H1 (cell line): ENCODE measurements around a stretch of chr19.

- RRBS: no CpG with 5 or more reads among the region's 48 CpGs
CAGE:
- cytosol, long polyA plus RNA: no peak
- long polyA plus RNA: no peak
- nucleus, long polyA plus RNA: no peak
Measured at GRCh38 chr19:311395-312413, 20.5 kb upstream of the PLPP2 start.

GRCh38 chr19:425336-425737, 16.4 kb upstream of the C2CD4C start:
- RRBS: no CpG with 5 or more reads among the region's 16 CpGs
CAGE:
- cytosol, long polyA plus RNA: no peak
- long polyA plus RNA: no peak
- nucleus, long polyA plus RNA: no peak

GRCh38 chr19:540948-541774, 2.7 kb upstream of the GZMM start:
- RRBS: no CpG with 5 or more reads among the region's 56 CpGs
CAGE:
- cytosol, long polyA plus RNA: no peak
- long polyA plus RNA: no peak
- nucleus, long polyA plus RNA: no peak

GRCh38 chr19:552475-552992, 8.7 kb downstream of the GZMM start:
- RRBS: 81% methylated on average over 10 of the region's 25 CpGs
CAGE:
- cytosol, long polyA plus RNA: no peak
- long polyA plus RNA: no peak
- nucleus, long polyA plus RNA: no peak

- RRBS: 72% methylated on average over 8 of the region's 31 CpGs
CAGE:
- cytosol, long polyA plus RNA: no peak
- long polyA plus RNA: no peak
- nucleus, long polyA plus RNA: no peak
Measured at GRCh38 chr19:710023-710742, 1.4 kb downstream of the PALM start.

GRCh38 chr19:710743-711287, 2.1 kb downstream of the PALM start:
- RRBS: no CpG with 5 or more reads among the region's 26 CpGs
CAGE:
- cytosol, long polyA plus RNA: no peak
- long polyA plus RNA: no peak
- nucleus, long polyA plus RNA: no peak

DNA sequence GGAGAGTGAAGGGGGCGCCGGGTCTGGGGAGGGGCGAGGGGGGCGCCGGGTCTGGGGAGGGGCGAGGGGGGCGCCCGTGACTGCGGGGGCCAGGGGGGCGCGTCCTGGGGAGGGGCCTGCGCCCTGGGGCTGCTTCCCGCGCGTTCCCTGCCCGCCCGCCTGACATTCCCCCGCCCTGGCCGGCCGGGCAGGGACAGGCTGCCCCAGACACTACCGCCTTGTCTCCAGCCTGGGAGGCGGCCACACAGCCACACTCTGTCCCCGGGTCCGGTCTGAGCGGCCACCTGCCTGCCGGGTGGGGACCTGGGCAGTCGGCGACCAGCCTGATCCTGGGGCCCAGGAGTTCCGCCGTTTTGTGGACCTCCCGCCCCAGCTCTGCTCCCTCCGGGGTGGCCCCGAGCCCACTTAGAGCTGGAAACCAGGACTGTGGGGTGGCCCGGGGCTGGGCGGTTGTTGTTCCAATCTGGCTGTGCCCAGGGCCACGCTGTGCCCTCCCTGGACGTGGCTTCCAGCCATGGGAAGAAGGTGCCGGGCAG, 11.9 kb downstream of the PALM start:
- RRBS: 62% methylated on average over 14 of the region's 38 CpGs
CAGE:
- cytosol, long polyA plus RNA: no peak
- long polyA plus RNA: no peak
- nucleus, long polyA plus RNA: no peak

GRCh38 chr19:781082-781449, 16.2 kb upstream of the PTBP1 start:
- RRBS: 91% methylated on average over 7 of the region's 12 CpGs
CAGE:
- cytosol, long polyA plus RNA: no peak
- long polyA plus RNA: no peak
- nucleus, long polyA plus RNA: no peak

DNA sequence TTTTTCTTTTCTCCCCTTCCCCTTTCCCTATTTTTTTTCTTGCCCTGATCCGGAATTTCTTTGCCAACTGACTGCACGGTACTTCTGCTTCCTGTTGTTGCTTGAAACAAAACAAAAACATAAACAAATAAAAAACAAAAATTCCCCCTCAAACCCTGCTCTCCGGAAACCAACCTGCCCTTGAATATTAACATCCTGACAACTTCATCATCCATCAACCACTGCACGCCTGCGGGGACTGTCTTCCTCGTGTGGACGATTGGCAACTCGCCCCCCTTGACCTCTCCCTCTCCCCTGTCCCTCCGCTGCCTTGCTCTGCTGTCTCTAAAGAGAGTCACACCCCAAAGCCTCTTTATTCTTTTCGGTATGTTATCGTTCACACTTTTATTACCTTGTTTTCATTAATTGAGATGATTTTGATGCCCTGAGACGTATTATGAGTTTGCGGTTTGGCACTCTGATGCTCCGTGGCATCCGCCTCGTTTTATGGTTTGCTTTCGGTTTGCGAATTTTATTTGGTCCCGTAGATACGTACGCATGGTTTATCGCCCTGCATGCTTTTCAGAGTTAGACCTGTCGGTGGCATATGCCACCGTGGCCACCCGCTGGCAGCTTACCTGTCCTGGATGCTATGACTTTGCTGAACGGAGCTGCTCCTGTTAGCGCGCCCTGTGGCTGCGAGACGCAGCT, 10.4 kb downstream of the PTBP1 start:
- RRBS: 88% methylated on average over 1 of the region's 30 CpGs
CAGE:
- cytosol, long polyA plus RNA: no peak
- long polyA plus RNA: no peak
- nucleus, long polyA plus RNA: no peak

- RRBS: 82% methylated on average over 11 of the region's 27 CpGs
CAGE:
- cytosol, long polyA plus RNA: no peak
- long polyA plus RNA: no peak
- nucleus, long polyA plus RNA: no peak
Measured at GRCh38 chr19:847774-848200, 4.3 kb upstream of the ELANE start.

DNA sequence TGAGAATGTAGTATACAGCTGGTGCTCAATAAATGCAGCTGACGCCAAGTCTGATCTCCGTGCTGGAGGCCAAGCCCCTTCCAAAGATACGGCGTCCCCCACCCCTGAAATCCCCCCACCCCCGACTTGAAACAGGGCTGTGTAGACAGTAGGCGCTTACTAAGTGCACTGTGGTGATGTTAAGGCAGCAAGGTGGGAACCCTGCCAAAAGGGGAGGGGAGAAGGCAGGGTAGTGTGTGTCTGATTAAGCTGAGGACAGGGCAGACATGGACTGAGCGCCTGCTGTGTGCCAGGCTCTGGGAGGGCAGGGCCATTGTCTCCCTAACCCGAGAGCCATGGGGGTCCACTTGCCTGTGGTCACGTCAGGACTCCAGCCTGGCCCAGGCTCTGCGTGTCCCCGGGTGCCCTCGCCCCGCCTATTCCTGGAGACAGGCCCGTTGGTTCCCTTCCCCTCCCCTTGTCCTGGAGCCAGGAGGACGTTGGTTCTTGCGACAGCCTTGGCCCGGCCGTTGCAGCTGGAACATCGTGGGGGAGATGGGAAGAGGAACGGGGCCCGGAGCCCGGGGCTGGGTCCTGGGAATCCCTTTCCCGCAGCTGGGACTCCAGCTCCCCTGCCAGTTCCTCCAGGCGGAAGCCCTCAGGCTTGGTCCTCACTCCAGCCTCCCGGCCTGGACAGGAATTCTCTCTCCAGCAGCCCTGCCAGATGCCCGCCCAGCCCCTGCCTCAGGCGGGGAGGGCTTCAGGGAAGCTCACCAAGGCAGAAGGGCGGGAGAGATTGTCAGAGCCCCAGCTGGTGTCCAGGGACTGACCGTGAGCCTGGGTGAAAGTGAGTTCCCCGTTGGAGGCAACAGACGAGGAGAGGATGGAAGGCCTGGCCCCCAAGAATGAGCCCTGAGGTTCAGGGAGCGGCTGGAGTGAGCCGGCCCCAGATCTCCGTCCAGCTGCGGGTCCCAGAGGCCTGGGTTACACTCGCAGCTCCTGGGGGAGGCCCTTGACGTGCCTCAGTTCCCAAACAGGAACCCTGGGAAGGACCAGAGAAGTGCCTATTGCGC, 1.6 kb upstream of the ELANE start:
- RRBS: 66% methylated on average over 8 of the region's 38 CpGs
CAGE:
- cytosol, long polyA plus RNA: no peak
- long polyA plus RNA: no peak
- nucleus, long polyA plus RNA: no peak

DNA sequence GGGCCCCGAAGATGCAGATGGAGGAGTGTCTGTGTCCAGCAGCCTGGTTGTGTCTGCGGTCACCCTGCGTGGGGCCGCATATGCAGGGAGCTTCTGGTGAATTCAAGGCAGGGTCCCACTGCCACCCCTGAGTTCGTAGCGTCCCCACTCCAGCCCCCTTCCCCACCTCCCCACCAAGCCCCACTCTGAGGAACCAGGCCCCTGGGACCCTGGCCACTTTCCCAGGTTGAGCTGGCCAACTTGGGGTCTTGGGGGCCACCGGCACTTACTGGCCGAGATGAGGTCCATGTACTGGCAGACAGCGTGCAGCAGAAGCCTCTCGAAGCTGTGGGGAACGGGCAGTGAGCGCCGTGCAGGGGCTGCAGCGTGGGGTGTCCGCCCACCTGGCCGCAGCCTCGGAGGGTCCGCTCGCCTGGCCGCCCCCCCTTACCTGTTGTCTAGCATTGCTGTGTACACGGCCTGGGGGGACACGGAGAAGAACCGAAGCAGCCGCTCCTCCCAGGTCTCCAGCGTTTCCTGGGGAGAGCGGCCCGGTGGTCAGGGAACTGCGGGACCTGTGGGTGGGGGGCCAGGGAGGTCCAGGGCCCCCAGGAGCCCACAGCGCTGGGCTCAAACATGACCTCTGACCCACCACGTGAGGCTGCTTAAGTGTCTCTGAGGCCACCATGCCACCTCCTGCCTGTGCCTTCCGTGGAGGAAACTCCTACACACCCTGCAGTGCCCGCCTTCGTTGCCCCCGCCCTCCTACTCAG, 6.4 kb upstream of the MED16 start:
- RRBS: no CpG with 5 or more reads among the region's 34 CpGs
CAGE:
- cytosol, long polyA plus RNA: no peak
- long polyA plus RNA: no peak
- nucleus, long polyA plus RNA: no peak

DNA sequence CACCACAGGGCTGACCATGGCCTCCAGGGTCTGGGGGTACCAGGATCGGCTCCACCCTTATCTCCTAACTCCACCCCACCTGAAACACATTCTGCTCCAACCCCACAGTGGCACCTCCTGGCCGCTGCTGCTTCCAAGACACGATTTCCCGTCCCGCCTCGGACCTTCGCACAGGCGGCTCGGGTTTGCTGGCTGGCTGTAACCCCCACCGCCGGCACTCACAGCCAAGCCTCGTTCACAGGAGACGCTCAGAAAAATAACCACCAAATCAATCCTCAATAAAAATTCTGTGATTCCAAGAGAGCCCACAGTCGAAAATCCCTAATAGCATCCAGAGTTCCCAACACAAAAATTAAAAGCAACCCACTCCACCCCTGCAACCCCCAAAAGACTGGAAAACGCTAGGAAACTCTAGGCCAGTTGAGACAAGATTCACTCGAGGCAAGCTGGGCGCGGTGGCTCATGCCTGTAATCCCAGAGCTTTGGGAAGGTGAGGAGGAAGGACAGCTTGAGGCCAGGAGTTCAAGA, 8.8 kb downstream of the R3HDM4 start:
- RRBS: no CpG with 5 or more reads among the region's 18 CpGs
CAGE:
- cytosol, long polyA plus RNA: no peak
- long polyA plus RNA: no peak
- nucleus, long polyA plus RNA: no peak

- RRBS: 3% methylated on average over 7 of the region's 33 CpGs
CAGE:
- cytosol, long polyA plus RNA: no peak
- long polyA plus RNA: no peak
- nucleus, long polyA plus RNA: no peak
Measured at GRCh38 chr19:924809-925244, 1.0 kb upstream of the ARID3A start.

- RRBS: no CpG with 5 or more reads among the region's 15 CpGs
CAGE:
- cytosol, long polyA plus RNA: no peak
- long polyA plus RNA: no peak
- nucleus, long polyA plus RNA: no peak
Measured at GRCh38 chr19:928646-929253, 2.9 kb downstream of the ARID3A start.

DNA sequence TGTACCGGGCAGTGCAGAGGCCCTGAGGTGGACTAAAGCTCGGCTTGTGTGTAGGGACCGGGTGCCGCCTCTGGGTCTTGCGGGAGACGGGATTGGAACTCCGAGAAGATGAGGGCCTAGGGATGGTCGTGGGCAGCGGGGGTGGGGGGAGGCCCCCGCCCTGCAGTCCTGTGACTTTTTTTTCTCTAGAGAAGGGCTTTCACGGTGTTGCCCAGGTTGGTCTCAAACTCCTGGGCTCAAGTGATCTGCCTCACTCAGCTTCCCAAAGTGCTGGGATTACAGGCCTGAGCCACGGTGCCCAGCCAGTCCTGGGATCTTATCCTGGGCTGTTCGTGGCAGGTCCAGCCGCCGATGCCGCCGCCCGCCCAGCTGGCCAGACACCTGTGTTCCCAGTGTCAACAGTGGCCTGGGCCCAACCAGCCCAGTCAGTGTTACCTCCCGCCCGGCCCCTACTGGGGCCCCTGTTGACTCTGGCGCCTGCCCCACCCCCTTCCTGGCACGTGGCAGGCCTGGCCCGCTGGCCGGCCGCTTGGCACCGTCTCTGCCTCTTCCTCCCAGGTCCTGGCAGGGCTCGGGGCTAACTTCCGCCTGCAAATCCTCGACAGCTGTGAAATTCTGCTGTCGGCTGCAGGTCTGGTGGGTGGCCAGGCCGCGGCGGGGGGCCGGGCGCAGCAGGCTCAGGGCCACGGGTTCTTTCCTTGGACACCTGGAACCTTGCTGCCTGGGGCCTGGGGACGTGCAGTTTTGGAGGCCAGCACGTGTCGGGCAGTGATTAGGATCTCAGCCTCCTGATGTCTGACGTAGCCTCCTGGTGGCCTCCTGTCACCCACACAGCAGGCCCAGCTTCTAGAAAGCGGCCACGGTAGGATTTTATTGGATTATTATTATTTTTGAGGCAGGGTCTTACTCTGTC, 9.0 kb downstream of the ARID3A start:
- RRBS: 97% methylated on average over 3 of the region's 42 CpGs
CAGE:
- cytosol, long polyA plus RNA: no peak
- long polyA plus RNA: no peak
- nucleus, long polyA plus RNA: no peak

- RRBS: 89% methylated on average over 3 of the region's 35 CpGs
CAGE:
- cytosol, long polyA plus RNA: no peak
- long polyA plus RNA: no peak
- nucleus, long polyA plus RNA: no peak
Measured at GRCh38 chr19:944042-944659, 18.3 kb downstream of the ARID3A start.

DNA sequence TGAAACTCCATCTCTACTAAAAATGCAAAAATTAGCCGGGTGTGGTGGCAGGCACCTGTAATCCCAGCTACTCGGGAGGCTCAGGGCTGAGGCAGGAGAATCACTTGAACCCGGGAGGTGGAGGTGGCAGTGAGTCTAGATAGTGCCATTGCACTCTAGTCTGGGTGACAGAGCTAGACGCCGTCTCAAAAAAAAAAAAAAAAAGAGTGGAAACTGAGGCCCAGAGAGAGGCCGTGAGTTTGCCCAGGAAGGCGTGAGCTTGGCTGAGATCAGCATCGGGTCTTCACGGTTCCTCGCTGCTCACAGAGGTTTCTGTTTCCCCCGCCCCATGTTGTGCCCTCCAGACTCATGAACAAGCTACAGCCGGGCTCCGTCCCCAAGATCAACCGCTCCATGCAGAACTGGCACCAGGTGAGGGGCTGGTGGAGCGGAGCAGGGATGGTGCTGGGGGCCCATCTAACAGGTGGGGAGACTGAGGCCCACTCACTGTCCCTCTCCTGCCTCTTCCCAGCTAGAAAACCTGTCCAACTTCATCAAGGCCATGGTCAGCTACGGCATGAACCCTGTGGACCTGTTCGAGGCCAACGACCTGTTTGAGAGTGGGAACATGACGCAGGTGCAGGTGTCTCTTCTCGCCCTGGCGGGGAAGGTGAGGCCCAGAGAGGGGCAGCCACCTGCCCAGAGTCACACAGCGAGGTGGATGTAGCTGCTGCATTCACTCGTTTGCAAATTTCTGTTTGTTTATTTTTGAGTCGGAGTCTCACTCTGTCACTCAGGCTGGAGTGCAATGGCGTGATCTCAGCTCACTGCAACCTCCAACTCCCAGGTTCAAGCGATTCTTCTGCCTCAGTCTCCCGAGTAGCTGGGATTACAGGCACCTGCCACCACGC, 5.9 kb downstream of the CNN2 start:
- RRBS: no CpG with 5 or more reads among the region's 28 CpGs
CAGE:
- cytosol, long polyA plus RNA: no peak
- long polyA plus RNA: no peak
- nucleus, long polyA plus RNA: no peak

DNA sequence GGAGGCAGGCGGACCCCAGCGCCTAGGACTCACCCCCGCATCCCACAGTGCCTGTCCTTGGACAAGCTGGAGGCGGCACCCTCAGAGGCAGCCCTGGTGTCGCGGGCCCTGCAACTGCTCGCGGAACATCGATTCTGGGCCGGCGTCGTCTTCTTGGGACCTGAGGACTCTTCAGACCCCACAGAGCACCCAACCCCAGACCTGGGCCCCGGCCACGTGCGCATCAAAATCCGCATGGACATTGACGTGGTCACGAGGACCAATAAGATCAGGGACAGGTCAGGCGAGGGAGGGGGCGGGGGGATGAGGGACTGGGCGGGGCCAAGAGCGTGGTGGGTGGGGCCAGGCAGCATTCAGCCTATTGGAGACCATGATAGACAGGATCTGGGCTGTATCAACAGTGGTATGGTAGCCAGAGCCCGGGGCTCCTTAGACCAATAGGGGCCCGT, 5.1 kb downstream of the ABCA7 start:
- RRBS: 84% methylated on average over 4 of the region's 24 CpGs
CAGE:
- cytosol, long polyA plus RNA: no peak
- long polyA plus RNA: no peak
- nucleus, long polyA plus RNA: no peak

GRCh38 chr19:1106926-1107400, 3.2 kb downstream of the GPX4 start:
- RRBS: no CpG with 5 or more reads among the region's 11 CpGs
CAGE:
- cytosol, long polyA plus RNA: no peak
- long polyA plus RNA: no peak
- nucleus, long polyA plus RNA: no peak